T47D (cell line): ENCODE measurements around a stretch of chr10.

DNA sequence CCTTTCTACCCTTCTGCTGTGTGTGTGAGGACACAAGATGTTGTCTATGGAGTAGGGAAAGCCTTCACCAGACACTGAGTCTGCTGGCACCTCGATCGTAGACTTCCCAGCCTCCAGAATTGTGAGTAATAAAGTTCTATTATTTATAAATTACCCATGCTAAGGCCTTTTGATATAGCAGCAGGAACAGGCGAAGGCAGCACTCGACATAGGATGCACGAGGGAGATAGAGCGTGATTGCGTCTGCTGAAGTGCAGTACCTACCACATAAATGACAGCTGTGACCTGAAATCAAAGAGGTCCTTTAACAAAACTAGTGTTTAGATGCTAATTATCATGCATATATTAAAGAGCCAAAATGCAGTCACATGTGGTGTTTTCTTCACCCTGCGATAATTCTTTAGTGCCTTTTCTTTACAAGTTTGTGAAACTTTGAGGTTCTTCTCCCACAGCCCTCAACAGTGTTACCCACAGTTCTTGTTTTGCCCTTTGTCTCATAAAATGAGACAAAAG, 7.8 kb upstream of the PRF1 start:
- RRBS = no CpG with 5 or more reads among the region's 8 CpGs

DNA sequence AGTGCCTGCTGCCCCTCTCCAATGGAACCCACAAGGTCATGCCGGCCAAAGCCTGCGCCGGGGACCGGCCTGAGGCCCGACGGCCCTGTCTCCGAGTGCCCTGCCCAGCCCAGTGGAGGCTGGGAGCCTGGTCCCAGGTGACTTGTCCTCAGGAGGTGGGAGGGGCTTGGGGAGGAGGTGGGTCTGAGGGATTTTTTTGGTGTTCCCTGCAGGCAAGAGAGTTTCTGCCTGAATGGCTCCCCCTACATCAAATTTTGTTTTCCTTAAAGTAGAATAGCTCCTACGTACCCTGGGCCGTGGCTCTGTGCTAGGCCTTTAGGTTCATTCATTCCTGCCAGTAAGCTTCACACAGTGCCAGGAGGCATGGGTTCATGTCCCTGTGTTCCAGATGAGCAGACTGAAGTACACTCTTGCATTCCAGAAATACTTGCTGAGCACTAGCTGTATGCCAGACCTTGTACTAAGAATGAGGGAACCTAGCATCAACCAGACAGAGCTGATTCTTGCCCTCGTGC, 31.2 kb downstream of the TBATA start:
- RRBS = 13% methylated on average over 1 of the region's 10 CpGs

GRCh38 chr10:70833151-70834163, 17.7 kb downstream of the SGPL1 start:
- RRBS = 93% methylated on average over 1 of the region's 7 CpGs

GRCh38 chr10:71248945-71249452, 36.6 kb downstream of the UNC5B start:
- RRBS = no CpG with 5 or more reads among the region's 3 CpGs

- RRBS = 13% methylated on average over 3 of the region's 19 CpGs
Measured at GRCh38 chr10:71279708-71280197, 39.3 kb upstream of the SLC29A3 start.

DNA sequence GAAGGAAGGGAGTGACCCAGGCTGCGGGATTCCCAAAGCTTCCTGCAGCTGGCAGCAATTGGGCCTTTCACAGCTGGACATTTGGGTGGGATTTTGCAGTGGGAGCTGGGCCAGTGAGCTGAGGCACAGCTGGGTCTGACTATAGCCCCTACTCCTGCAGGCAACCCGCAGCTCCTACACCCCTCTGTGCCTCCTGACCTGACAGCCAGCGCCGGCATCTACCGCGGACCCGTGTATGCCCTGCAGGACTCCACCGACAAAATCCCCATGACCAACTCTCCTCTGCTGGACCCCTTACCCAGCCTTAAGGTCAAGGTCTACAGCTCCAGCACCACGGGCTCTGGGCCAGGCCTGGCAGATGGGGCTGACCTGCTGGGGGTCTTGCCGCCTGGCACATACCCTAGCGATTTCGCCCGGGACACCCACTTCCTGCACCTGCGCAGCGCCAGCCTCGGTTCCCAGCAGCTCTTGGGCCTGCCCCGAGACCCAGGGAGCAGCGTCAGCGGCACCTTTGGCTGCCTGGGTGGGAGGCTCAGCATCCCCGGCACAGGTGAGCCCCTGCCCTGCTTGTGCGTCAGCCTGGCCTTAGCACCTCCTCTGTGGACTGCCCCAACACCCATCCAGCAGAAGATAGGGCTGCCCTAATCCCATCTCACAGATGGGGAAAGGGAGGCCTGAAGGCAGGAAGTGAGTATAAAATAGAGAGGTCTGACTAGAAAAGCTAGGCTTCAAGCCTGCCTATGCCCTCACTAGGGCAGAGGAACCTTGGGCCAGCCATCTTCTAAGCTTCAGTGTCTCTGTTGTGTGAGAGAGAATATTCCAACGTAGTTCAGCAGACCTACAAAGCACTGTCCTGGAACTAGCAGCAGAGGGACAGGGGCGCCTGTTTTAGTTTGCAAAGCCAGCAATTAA, 27.5 kb upstream of the SLC29A3 start:
- RRBS = no CpG with 5 or more reads among the region's 23 CpGs

DNA sequence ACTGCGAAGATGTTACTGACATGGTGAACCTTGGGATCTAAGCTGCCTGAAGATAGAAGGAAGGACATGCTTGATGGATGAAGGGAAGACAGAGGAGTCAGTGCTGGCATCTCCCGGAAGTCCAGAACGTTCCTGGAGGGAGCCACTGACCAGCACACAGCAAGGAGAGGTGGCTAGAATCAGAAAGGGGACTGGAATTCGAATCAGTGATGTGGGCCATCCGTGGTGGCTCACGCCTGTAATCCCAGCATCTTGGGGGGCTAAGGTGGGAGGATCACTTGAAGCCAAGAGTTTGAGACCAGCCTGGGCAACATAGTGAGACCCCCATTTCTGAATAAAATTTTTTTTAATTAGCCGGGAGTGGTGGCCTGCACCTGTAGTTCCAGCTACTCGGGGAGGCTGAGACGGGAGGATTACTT, 5.3 kb upstream of the SLC29A3 start:
- RRBS = no CpG with 5 or more reads among the region's 9 CpGs

DNA sequence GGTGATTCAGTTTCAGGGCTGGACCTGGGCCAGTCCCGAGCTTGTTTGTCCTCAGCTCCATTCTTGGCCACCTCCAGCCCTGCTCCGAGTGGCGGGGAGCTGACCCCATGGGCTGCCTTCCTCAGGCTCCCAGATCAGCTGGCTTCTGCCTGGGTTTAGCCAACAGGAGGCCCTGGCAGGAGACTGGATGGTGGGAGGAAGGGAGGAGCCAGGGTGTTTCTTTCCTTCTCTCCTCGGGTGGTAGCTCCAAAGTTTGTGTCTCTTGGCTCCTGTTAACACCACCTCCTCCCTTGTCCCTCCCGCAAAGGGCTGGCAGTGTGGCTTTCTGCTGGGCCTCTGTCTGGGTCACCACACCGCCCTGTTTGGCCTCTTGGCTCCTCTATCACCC, 75.3 kb downstream of the CDH23 start:
- RRBS = no CpG with 5 or more reads among the region's 6 CpGs

DNA sequence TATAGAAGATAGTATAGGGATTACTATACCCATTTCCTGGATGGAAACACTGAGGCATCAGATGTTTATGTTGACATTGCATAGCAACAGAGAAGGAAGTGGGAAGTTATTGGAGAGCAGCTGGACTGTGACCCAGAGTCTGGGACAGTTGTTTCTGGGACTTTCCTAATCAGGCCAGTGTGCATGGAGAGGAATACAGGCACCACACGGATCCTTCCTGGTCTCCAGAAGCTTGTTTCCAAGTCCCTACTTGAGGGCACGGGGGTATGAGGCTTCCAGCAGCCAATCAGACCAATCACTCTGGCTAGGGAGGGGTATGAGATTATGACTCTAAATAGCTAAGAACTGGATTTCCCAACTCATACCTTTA, 158.1 kb downstream of the CDH23 start:
- RRBS = no CpG with 5 or more reads among the region's 2 CpGs

DNA sequence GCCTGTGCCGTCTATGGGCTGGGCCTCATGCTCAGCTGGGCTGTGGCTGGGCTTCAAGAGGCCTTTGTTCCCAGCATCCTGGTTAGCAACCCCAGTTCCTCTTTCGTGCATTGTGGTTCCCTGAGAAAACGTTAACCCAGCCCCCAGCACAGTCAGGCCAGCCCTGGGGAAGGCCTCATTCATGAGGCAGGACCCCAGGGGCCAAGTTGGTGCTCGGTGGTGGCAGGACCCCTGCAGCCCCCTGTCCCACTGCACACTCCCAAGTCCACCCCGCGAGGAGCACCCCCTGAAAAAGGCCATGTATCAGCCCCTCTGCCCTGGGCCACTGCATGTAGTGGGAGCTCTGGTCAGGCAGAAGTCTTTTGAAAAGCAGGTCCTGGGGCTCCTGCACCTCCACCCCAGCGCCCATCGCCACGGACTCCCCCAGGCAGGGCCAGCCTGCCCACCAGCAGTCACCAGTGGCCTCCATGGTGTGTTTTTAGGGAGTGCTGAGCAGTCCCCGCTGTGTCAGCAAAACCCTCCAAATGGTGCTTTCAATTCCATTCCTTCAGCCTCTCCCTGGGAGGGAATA, 25.3 kb downstream of the VSIR start:
- RRBS = no CpG with 5 or more reads among the region's 10 CpGs

GRCh38 chr10:71751671-71752605, 21.4 kb downstream of the VSIR start:
- RRBS = 37% methylated on average over 2 of the region's 13 CpGs

- RRBS = no CpG with 5 or more reads among the region's 18 CpGs
Measured at GRCh38 chr10:71761857-71762636, 11.3 kb downstream of the VSIR start.

- RRBS = 44% methylated on average over 12 of the region's 41 CpGs
Measured at GRCh38 chr10:71805557-71806594, 32.6 kb upstream of the VSIR start.

DNA sequence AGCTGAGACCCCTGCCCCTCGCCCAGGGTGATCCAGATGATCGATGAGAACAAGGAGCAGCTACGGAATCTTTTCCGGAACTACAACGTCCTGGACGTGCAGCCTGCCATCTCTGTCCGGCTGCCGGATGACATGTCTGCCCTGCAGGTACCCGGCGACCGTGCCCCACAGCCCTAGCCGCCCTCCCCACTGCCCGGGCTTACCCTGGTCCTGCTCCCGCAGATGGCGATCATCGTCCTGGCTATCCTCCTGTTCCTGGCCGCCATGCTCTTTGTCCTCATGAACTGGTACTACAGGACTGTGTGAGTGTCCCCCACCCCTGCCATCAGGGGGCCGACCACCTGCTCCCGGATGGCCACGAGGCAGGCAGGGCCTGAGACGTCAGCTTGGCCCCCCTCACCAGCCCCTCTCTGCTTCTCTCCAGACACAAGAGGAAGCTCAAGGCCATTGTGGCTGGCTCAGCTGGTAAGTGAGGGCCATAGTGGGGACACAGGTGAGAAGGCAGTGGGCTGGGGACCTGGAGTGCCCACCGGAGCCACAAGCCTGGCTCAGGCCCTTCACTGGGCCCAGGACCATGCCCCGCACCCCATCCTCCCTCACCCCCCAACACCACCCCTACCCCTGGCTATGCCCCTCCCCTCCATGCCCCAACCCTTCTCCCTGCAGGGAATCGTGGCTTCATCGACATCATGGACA, 38.1 kb upstream of the VSIR start:
- RRBS = 91% methylated on average over 8 of the region's 25 CpGs

DNA sequence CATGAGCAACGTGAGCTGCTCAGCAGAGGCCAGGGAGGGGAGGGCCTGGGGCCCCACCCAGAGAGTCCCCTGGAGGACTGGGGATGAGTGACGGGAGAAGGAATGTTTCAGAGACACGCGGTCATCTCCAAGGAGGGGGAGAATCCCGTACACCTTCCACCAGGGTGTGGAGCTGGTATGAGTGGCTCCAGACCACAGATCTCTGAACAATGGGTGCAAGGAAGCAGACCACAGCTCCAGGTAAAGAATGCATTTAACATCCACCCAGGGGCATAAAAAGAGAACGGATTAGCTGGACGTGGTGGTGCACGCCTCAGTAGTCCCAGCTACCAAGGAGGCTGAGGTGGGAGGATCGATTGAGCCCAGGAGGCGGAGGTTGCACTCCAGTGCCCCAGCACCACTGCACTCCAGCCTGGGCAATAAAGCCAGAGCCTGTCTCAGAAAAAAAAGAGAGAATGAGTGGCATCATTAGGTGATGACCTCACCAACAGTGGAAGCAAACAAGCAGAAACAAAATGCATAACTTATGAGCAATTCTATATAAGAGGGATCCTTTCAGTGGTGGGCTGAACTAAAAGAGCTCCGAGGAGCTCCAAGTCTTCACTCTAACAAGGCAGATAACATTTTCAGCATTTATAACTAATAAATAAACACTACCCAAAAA, 12.6 kb downstream of the PSAP start:
- RRBS = no CpG with 5 or more reads among the region's 11 CpGs

- RRBS = no CpG with 5 or more reads among the region's 11 CpGs
Measured at GRCh38 chr10:71860149-71861069, 9.4 kb upstream of the PSAP start.

GRCh38 chr10:71979763-71980913, 15.9 kb downstream of the CHST3 start:
- RRBS = no CpG with 5 or more reads among the region's 15 CpGs

DNA sequence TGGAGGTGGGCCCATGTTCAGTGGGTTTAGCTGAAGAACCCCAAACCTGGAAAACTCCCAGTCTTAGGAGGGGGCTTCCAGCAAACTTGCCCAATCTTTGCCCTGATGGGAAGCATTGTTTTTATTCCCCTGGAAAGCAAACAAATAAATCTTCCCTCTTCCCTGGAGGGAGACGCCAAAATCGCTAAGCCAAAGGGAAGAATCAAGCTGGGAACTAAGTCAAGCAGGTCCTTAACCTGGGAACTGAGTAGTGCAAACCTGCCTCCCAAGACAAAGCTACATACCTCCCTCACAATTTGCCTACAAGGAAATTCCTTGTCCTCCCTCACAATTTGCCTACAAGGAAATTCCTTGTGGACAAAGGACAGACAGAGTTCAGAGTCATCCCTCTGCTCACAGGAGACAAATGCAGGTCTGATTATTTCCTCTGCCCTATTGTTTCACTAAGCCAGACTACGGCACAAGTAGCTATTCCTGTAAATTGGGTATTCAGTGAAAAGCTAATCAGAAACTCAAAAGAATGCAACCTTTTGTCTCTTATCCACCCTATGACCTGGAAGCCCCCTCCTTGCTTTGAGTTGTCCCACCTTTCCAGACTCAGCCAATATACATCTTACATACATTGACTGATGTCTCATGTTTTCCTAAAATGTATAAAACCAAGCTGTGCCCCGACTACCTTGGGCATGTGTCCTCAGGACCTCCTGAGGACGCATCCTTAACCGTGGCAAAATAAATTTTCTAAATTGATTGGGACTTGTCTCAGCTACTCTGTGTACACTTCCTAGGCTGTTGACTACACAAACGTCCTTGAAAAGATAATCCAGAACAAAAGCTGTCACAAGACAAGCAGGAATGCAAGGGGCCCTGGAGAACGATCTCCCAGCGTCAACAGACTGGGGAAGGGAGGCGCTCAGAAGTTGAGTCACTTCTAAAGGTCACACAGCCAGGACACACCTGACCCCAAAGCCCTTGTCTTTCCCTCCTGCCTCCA, 50.3 kb downstream of the SPOCK2 start:
- RRBS = no CpG with 5 or more reads among the region's 10 CpGs

- RRBS = no CpG with 5 or more reads among the region's 5 CpGs
Measured at GRCh38 chr10:72235765-72236494, 19.9 kb upstream of the ASCC1 start.

GRCh38 chr10:72263432-72263975, 10.2 kb upstream of the DDIT4 start:
- RRBS = no CpG with 5 or more reads among the region's 9 CpGs